T47D (cell line): ENCODE results near the genes PRR32 and UTP14A.

DNA sequence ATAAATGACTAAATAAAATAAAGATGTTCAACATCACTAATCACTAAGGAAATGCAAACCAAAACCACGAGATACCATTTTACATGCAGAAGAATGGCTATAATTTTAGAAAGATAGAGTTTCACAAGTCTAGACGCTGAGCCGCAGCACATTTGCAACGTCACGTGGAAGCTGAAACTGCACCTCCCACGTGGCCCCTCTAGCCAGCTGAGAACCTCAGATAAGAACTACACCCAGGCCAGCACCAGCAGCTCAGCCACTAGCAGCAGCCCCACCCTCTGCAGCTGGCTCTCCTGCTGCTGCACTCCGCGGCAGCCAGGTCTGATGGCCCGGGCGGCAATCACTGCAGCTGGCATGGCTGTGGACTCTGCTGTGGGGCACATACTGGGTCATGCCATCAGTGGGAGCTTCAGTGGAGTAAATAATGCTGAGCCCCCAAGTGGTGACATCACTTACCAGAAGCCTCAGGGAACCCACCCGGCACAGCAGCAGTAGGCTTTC, 52.0 kb upstream of the THOC2 start:
- RRBS, result no CpG with 5 or more reads among the region's 11 CpGs

DNA sequence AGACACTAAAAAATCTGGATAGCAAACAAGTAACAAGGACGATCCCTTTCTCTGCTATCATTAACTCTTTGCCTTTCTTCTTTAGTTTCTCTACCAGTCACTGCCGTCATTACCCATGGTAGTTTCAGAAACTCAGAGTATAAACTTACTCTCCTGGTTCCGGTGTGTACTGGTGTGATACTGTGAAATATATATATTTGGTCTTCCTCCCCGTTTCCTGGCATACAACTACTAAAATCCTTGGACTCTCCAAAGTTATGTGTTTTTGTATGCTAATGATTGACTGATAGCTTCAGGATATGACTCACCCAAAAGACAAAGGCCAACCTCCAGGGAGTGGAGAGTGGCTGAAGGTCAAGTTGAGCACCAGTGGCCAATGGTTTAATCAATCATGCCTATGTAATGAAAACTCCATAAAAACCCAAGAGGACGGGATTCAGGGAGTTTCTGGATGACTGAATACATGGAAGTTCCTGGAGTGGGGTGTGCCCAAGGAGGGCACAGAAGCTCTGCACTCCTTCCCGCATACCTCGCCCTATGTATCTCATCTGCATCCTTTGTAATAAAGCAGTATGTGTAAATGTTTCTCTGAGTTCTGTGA, 35.0 kb upstream of the XIAP start:
- RRBS, result no CpG with 5 or more reads among the region's 7 CpGs

DNA sequence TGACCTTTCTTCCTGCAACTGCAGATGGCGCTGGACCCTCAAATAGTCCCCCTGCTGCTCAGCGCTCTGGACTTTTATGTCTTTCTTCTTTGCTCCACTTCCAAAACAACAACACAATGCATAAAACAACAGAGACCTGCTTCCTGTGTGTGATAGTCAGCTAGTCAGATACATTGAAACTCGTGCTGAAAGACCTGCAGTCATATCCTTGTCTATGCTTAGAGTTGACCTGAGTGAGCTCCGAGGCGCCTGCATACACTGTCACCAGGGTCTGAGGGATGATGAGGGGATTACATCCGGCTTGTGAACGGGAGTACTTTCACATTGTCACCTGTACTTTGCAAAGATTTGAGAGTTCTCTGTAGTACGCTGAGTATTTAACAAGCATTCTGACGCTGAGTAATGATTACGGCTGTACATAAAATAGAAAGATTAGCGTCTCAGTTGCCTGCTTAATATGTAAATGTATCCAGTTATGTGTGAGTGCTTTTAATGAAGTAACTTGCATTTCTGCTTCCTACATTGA, 108.8 kb upstream of the TEX13D start:
- RRBS, result no CpG with 5 or more reads among the region's 11 CpGs

- RRBS, result no CpG with 5 or more reads among the region's 69 CpGs
Observed at GRCh38 chrX:125204901-125206059, 114.4 kb upstream of the TEX13C start.

DNA sequence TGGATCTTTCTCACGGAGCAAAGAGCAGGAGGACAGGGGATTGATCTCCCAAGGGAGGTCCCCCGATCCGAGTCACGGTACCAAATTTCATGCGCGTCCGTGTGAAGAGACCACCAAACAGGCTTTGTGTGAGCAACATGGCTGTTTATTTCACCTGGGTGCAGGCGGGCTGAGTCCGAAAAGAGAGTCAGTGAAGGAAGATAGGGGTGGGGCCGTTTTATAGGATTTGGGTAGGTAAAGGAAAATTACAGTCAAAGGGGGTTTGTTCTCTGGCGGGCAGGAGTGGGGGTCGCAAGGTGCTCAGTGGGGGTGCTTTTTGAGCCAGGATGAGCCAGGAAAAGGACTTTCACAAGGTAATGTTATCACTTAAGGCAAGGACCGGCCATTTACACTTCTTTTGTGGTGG, 74.4 kb downstream of the TEX13C start:
- RRBS, result no CpG with 5 or more reads among the region's 13 CpGs

- RRBS, result no CpG with 5 or more reads among the region's 3 CpGs
Observed at GRCh38 chrX:126819489-126820029, at the start of gene PRR32. Gene PRR32 (plus strand): TSS chrX:126819729.

DNA sequence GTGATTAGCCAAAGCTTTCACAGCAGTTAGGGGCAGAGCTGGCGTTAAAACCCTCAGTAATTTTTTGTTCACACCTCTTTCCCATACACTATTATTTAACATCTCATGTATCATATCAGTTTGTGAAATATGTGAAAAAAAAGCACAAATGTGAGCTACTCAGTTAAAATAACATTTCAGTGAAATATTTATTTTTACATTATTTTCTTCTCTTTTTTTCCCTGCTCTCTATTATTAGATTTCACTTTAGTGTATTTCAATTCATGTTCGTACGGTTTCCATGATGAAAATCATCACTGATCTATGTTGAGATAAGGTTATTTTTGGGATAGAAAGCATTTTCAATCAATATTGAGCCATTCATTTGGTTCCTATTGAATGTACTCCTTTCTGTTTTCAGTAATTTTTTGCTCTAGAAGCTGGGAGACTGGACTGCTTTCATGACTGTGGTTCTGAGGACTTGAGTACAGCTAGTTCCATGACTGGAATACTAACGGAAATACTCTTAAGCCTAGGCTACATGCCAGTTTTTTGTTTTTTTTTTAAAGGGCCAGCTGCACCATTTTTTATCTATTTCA, 16.5 kb downstream of the PRR32 start:
- RRBS, result no CpG with 5 or more reads among the region's 4 CpGs

- RRBS, result 6% methylated on average over 5 of the region's 42 CpGs
Observed at GRCh38 chrX:129522637-129523196, 573 bp downstream of the SMARCA1 start.

- RRBS, result no CpG with 5 or more reads among the region's 3 CpGs
Observed at GRCh38 chrX:129553004-129553631, 13.1 kb downstream of the OCRL start.

- RRBS, result no CpG with 5 or more reads among the region's 1 CpG
Observed at GRCh38 chrX:129557812-129558336, 17.8 kb downstream of the OCRL start.

GRCh38 chrX:129677792-129678983, 23.4 kb upstream of the APLN start:
- RRBS, result 1% methylated on average over 13 of the region's 66 CpGs

DNA sequence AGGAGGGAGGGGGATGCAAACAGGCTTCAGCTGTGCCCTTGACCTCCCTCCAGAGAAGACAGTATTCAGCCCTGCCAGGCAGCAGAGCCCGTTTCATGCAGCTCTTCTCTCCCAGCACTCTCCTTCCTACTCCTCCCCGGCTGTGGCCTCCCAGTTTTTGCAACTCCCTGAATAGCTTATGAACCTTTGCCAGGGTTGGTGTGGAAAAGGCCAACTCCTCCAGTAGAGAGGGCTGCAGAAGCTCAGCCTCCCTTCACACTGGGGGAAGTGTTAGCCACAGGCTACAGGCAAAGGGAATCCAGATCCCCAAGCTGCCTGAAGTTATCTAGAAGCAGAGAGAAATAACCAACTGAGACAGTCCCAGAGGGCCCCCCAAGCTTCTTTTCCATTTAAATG, 31.7 kb upstream of the APLN start:
- RRBS, result no CpG with 5 or more reads among the region's 2 CpGs

DNA sequence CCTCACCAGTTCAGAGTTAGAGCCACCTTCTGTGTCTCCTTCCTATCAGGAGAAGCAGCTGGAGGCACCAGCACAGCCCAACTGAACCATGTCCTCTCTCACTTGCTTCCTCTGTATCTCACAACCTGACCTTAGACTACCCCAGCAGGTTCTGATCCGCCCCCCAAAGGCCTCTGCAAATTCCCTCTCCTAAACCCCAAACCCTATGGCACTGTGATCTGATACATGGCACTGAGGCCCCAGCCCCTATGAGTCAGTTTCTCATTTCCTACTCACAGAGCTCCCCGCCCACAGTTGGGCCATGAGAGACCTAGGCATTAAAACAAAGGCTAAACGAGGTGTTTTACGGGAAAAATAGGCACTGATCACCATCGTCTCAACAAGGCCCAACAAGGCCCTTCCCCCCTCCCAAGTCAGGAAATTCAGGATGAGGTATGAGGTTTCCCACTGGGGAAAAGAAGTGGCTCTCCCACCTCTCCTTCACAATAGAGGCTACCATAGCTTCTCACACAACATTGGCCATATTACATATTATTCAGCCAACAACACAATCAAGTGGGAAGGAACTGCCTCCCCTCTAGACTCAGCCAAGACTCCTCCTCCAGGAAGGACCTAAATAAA, 19.2 kb downstream of the SASH3 start:
- RRBS, result no CpG with 5 or more reads among the region's 5 CpGs

DNA sequence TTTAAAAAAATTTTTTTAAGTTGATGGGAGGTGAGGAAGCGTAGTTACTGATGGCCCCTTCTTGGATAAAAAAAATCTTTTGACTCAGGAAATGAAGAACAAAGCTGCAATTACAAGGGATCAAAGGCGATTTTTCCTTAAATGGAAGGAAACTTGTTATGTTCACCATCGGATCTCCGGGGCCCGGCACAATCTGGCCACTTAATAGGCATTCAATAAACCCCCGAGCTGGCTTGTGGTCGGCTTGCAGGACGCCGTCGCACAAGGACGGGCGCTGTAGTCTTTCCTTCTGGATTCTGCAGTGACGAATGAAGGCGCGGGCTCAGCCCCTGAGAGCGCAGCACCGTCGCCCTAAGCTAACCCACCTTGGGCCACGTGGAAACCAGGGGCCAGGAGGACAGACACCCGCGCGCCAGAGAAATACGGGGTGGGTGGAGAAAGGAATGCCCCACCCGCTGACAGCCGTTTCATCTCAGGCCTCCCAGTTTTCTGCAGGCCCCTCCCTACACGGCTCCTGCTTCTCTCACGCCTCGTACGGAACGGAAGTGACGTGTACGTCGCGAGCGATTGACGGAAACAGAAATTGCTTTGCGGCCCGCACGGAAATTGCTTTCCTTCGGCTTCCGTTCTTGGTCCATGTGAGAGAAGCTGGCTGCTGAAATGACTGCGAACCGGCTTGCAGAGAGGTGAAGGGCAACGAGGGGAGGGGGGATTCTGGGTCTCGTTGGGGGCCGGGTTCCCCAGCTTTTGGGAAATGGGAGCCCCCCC, at the start of gene UTP14A:
Gene UTP14A, plus strand, starts transcription at position 614 of the 768 bp plus-strand sequence.
- RRBS, result 3% methylated on average over 4 of the region's 46 CpGs

- RRBS, result no CpG with 5 or more reads among the region's 15 CpGs
Observed at GRCh38 chrX:129979067-129979564, 3.3 kb upstream of the BCORL1 start.

DNA sequence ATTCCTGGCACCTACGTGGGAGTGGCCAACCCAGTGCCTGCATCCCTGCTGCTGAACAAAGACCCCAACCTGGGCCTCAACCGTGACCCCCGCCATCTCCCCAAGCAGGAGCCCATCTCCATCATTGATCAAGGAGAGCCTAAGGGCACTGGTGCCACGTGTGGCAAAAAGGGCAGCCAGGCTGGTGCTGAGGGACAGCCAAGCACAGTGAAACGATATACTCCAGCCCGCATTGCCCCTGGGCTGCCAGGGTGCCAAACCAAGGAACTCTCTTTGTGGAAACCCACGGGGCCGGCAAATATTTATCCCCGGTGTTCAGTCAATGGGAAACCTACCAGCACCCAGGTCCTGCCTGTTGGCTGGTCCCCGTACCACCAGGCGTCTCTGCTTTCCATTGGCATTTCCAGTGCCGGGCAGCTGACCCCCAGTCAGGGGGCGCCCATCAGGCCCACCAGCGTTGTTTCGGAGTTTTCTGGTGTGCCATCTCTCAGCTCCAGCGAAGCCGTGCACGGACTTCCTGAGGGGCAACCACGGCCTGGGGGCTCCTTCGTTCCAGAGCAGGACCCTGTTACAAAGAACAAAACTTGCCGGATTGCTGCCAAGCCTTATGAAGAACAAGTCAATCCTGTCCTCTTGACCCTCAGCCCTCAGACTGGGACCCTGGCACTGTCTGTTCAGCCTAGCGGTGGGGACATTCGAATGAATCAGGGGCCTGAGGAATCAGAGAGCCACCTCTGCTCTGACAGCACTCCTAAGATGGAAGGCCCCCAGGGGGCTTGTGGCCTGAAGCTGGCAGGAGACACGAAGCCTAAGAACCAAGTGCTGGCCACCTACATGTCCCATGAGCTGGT, 32.7 kb downstream of the BCORL1 start:
- RRBS, result 95% methylated on average over 3 of the region's 24 CpGs

- RRBS, result no CpG with 5 or more reads among the region's 6 CpGs
Observed at GRCh38 chrX:130095324-130096116, 14.8 kb downstream of the ELF4 start.

DNA sequence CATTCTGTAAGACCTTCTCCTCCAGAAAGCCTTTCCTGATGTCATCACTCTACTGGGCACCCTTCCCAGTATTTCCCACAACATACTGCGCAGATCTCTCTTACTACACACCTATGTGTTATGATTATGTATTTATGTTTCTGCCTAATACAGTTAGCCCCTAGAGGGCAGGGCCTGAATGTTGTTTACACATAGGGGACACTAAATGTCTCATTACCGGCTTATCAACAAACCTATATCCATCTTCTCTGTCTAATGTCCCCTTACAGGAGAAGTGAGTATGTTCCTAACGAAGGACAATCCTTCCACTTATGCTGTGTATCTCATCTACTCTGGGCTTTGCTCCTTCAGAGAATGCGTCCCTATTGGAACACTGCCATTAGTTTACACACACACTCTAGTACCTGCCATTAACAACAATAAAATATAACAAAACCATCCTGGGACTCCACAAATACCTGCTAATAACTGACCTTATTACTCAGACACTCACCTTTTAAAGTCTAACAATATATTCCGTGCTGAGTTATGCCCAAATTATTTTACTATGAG, 21.0 kb downstream of the AIFM1 start:
- RRBS, result no CpG with 5 or more reads among the region's 5 CpGs

DNA sequence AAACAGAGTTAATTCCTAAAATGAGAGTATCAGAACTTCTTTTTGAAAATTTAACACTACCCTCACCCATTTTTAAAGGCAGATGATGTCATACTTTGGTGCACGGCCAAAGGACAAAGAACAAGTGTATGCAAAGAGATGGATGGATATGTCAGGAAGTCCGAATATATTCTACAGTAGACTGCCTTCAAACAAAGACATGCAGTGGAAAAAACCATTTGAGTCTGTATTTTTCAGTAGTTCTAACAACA, 2.3 kb downstream of the AIFM1 start:
- RRBS, result no CpG with 5 or more reads among the region's 2 CpGs